Iris pigment epithelial cell (primary cell): Measurements from ENCODE around the genes TMEM87A and TGM5.

DNA sequence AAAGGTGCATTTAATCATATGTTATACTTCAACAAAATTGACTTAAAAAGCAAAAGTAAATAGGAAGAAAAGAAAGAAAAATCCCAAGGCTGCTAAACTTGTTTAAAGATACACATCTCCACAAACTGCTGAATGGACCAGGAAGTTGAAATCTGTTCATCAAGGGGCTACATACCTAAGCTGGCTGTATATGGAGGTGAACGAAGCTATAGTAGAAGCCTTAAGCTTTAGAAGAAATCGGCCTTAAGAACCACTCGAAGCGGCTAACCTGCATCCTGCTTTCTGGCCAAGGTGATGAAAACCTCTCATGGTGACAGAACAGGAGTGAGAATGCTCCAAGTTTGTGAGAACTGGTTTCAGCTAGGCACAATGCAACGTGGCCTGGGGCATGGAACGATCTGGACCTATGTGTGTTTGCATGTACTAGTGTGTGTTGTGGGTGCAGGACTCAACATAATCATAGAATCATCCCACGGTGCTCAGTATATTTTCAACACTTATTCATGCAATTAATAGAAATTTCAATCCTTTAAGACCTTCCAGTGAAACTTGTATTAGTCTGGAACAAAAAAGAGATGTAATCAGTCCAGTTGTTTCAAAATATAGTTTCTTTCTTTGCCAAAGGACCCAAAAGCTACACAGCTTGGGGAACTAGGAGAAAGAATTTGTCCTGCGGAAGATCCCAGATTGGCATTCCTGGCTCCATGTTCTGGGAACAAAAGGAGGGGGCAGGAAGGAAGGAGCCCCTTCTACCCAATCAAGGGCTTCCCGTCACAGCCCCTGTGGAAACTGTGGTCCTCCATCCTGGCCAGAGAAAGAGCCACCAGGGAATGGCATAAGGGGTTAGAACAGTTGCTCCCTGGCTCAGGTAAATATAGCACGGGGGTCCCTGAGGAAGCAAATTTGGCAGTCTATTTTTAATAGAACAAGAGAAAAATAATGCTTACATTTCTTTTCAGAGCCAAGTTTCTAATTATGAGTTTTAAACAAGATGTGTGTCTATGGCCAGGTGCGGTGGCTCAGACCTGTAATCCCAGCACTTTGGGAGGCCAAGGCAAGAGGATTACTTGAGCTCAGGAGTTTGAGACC, 31.6 kb upstream of the SPTBN5 start:
- RRBS = no CpG with 5 or more reads among the region's 11 CpGs

DNA sequence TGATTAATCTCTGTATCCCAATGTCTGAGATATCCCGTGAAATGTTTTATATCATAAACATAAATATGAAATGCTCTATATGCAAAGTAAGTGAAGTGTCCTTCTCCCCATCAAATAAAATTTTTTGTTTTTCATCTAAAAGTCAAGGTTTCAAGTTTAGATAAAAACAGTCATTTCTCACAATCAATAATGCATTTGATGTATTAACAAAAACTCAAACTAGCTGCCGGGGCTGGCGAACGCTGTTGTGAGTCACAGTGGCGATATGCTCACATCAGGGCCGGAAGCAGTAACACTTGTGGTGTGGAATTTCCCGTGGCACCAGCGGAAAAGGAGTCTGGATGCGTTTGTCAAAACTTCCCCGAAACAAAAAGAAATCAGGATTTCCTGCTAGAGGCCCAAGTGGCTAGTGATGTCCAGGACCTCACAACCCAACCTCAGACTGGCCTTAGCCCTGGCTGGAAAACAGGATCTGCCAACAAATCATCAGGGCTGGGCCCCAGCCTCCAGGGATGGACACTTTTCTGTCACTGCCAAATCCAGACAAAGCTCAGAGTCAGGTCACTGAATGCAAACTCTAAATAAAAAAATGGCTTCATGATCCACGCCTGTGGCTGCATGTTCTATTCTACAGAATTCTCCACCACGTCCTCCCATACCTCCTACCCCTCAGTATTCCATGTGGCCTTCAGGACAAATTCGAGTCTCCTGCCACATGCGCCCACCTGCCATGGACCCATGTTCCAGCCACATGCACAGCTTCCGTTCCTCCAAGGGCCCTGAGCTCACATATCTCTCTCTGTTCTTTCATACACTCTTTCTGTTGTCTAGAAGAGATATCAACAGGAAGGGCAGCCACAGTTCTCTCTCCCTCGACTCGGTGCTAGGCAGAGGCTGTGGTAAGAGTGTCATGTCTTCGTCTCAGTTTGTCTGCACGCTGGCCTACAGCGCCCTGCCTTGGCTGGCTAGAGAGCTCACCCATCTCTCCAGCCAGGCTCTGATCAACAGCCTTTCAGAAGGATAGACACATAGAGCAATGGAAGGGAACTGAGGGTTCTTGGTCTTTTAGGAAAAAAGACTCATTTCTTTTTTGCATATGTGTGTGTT, 35.5 kb downstream of the EHD4 start:
- RRBS = 5% methylated on average over 5 of the region's 20 CpGs

DNA sequence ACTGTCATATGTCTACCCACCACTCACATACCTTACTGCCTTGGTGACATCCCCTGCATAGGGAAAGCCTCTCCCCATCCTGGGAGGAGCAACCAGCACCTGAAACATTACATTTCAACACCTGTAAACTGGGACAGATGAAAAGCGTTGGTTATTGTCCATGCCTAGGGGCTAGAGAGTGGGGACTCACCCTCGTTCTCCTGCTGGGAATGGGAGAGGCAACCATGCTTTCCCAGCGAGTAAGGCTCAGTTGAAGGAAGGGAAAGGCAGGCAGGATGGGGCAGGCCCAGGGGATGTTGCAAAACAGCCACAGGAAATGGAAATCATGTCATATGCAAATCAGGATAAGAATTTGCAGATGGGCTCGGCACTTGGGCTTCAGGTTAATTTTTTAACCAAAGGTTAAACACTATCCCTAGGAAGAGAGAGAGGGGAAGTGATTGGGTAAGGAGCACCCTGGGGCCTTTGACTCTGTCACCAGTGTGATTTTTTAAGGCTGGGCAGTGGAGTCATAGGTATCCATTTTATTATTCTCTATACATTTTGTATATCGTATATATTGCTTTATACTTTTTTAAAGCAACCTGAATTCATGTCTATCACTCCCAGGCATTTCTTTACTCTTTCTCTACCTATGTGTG, 14.5 kb upstream of the PLA2G4E start:
- RRBS = no CpG with 5 or more reads among the region's 5 CpGs

GRCh38 chr15:42272916-42273771, at the start of gene TMEM87A:
Gene TMEM87A (minus strand): TSS chr15:42273433.
- RRBS = no CpG with 5 or more reads among the region's 46 CpGs

GRCh38 chr15:42301805-42302335, 28.6 kb upstream of the TMEM87A start:
- RRBS = no CpG with 5 or more reads among the region's 11 CpGs

- RRBS = 41% methylated on average over 5 of the region's 6 CpGs
Measured at GRCh38 chr15:42359983-42360280, 631 bp downstream of the CAPN3 start.

DNA sequence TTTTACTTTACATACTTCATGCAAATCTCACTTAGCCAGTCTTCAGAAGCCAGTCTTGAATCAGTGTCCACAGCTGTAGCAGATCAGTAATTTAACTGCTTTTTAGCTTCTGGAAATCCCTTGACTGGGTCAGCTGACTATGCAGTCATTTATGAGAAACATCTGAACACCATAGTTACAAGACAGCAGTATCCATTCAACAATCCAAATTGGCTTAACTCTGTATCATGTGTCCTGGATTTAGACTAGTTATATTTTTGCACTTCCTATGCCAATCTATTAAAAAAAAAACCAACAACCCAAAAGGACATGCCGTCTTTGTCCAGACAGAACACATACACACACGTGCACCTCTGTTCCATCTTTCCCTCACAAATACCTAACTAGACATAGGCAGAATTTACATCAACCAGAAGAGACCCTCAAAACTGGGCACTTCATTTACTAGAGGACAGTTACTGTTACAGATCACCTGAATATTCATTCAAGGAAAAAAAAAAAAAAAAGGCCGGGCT, 33.0 kb downstream of the ZNF106 start:
- RRBS = no CpG with 5 or more reads among the region's 3 CpGs

DNA sequence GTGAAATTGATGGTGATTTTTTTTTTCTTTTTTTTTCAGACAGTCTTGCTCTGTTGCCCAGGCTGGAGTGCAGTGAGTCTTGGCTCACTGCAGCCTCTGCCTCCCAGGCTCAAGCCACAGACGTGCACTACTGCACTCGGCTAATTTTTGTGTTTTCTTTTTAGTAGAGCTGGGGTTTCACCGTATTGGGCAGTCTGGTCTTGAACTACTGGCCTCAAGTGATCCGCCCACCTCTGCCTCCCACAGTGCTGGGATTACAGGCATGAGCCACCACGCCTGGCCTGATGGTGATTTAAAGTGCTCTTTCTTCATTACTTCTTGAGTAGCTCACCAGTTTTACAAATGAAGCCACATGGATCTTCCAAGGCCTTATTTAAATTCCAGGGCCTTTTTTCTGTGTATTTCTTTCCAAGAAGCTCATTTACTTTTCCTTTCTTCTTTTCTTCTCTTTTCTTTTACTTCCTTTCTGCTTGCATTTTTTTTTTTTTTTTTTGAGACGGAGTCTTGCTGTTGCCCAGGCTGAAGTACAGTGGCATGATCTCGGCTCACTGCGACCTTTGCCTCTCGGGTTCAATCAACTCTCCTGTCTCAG, 9.7 kb downstream of the SNAP23 start:
- RRBS = no CpG with 5 or more reads among the region's 9 CpGs

- RRBS = 95% methylated on average over 9 of the region's 23 CpGs
Measured at GRCh38 chr15:42730251-42731031, 6.5 kb downstream of the CDAN1 start.

- RRBS = no CpG with 5 or more reads among the region's 10 CpGs
Measured at GRCh38 chr15:42731032-42731782, 5.7 kb downstream of the CDAN1 start.

DNA sequence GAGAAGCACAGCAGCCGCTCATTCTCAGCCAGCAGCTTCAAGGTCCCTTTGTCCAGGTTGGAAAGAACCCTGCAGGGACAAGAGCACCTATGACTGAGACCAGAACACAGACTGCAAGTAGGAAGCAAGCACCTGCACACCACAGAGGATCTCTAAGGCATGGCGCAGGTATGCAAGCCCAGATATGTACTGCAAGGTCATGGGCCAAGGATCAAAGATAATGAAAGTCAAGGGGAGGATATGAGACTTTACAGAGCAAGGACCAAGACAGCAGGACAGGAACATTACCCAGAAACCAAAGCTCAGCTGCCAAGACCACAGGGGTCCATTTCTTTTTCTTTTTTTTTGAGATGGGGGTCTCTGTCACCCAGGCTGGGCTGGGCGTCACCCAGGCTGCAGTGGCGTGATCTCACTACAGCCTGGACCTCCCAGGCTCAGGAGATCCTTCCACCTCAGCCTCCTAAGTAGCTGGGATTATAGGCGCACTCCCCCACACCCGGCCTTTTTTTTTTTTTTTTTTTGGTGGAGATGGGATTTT, 2.6 kb downstream of the CDAN1 start:
- RRBS = no CpG with 5 or more reads among the region's 6 CpGs

DNA sequence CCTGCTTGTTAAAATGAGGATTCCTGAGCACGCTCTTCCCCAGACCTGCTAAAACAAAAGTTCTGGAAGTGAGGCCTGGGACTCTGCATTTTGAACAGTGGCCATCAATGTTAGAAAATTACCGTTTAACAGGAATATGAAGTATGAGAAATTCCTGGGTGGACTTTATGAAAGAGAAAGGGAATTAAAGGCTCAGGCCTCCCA, 37.5 kb upstream of the CDAN1 start:
- RRBS = no CpG with 5 or more reads among the region's 2 CpGs

DNA sequence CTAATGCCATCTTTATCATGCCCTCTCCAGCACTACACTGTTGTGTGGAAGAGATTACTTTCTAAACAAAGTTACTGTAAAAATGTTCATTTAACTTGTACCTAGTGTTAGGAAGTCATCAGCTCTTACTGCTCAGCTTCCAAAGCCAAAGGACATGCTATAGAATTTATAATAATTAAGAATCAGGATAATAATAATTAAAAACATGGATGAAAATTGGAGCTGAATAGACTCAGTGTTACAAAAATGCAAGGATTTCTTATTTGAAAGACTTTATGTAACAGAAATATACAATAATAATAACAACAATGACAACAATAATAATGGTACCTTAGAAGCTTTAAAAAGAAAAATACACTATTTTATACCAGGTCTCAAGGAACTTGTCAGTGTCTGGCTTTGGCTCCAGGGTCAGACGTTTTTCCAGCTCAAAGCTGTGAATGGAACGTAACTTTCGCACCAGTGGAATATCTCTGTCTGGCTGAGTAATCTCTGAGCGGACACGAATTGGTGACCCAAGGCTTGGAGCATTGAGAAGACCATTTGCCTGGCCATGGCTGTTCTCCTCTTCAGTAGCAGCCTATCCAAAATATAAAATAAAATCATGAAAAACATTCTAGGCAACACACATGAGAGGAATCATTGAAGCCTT, 39.9 kb upstream of the CDAN1 start:
- RRBS = no CpG with 5 or more reads among the region's 5 CpGs

- RRBS = no CpG with 5 or more reads among the region's 2 CpGs
Measured at GRCh38 chr15:43190777-43191209, 5.6 kb downstream of the CCNDBP1 start.

GRCh38 chr15:43266752-43267350, at the start of gene TGM5:
Gene TGM5 (minus strand): TSS chr15:43266928.
- RRBS = no CpG with 5 or more reads among the region's 9 CpGs

DNA sequence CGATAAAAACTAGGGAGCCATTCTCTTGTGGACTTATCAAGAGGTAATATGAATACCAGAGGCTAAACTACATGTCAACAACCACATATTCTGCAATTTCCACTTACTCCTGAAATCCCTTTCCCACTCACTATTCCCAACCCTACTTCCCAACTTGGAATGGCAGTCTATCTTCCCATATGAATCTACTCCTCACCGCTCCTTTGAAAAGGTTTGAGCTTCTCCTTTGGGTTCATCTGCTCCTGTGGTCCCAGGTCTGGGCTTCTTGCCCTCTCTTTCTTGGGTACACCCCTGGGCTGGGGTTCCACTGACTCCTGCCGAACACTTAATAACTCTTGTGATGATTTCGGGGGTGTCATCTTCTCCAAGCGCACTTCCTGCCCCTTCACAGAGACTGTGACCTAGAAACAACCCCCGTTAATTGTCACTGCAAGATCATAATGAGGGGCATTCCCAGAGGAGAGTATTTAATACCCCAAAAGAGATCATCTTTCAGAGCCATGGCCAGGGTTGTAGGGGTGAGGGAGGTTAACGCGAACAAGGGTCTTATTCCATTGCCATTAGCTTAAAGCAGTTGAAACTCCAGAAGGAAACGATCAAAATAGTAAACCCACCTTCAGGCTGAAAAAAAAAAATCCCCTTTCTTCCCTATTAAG, 2.0 kb downstream of the ZSCAN29 start:
- RRBS = no CpG with 5 or more reads among the region's 9 CpGs

GRCh38 chr15:43370154-43370854, 539 bp downstream of the ZSCAN29 start:
- RRBS = 2% methylated on average over 8 of the region's 39 CpGs

DNA sequence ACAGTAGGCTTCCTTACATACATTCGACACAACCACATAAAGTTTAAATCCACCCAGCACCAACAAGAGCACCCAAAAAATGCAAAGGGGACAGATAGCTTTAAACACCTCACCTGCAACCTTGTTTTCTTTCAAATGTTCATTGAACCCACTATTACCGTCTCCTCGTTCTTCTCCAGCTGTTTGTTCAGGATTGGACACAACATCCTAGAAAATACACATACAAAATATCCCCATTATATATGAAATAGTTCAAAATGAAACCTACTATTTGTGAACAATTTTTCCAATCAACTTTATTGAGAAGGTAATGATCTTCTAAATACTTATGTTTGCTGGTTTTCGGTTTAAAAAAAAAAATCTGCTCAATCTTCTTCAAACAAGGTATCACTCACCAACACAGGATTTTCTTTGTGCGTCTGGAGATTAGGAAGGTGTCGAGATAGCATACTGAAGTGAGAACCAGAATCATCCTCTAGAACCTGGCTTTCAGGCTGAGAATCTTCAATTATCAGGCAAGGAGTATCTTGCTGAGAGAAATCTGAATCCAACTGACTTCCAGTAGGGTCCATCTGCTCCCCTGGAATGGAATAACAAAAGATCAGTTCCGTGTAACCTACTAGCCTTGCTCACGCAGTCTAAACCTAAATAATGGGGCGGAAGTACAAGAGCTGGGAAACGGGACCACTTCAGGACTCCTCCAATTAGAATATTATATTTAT, 906 bp downstream of the TP53BP1 start:
- RRBS = no CpG with 5 or more reads among the region's 10 CpGs

GRCh38 chr15:43517727-43518262, 387 bp downstream of the MAP1A start:
- RRBS = no CpG with 5 or more reads among the region's 6 CpGs

DNA sequence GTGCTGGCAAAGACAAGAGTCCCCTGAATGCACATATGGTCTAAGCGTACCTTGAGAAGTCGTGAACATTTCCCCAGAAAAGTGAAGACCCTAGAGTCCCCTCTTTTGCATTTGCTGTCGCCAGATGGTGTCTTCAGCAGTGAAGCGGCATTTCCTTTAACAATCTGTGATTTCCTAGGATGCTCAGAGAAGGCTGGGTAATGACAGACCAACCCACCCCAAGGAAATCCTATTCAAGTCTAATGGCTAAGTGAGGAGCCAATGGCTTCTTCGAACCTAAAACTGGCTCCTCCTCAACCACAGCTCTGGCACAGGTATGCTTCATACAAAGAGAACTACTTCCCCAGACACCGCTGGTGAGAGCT, 16.7 kb downstream of the MAP1A start:
- RRBS = no CpG with 5 or more reads among the region's 6 CpGs